ENCODE measurements around a stretch of chr1.

- PRO-cap, result no peak
- RRBS, 2 experiments, result no CpG with 5 or more reads among the region's 14 CpGs
These were observed 1.1 kb upstream of the DHCR24 start for GRCh38 chr1:54887756-54888892.

DNA sequence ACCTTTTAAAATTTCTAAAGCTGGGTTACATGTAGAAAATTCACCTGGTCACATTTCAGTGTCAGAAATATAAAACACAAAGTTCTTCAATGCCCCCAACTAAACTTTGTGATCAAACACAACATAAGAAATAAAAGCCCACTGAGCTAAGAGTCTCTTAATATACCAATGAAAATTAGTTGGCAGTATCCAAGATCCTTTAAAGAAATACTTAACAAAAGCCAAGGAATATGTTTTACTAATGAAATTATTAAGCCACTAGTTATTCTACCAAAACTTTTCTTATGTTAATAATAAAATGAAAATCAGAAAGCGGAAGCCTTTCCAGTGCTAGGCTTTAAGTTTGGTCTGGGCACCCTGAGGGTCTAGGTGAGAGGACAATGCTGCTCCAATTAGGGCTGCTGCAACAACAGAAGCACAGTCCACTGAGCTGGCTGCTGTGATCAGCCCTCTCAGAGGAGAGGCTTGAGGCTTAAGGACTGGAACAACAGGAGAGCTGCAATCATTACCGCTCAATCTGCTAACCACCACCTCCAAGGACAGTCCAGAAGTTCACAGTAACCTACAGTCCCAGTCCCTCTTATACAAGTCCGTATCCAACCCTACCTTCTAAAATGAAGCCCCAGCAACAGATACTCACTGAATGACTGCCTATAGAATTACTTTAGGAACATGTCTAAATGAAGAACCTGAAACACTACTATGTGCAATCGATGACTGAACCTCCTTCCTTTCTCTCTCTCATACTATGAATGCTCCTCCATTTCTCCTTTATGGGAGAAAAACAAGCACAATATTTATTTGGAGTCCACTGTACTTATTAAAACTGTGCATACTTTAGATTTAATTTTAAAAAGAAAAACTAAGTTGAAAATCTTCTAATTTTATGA, 62.2 kb downstream of the USP24 start:
- PRO-cap, result no peak
- RRBS, 2 experiments, result no CpG with 5 or more reads among the region's 4 CpGs

GRCh38 chr1:55214455-55215206, 533 bp downstream of the USP24 start:
- PRO-cap, result no peak
- RRBS, 2 experiments, result 2% methylated on average over 32 of the region's 70 CpGs

GRCh38 chr1:55287900-55288430, 72.8 kb upstream of the USP24 start:
- PRO-cap, result no peak
- RRBS, 2 experiments, result no CpG with 5 or more reads among the region's 14 CpGs

DNA sequence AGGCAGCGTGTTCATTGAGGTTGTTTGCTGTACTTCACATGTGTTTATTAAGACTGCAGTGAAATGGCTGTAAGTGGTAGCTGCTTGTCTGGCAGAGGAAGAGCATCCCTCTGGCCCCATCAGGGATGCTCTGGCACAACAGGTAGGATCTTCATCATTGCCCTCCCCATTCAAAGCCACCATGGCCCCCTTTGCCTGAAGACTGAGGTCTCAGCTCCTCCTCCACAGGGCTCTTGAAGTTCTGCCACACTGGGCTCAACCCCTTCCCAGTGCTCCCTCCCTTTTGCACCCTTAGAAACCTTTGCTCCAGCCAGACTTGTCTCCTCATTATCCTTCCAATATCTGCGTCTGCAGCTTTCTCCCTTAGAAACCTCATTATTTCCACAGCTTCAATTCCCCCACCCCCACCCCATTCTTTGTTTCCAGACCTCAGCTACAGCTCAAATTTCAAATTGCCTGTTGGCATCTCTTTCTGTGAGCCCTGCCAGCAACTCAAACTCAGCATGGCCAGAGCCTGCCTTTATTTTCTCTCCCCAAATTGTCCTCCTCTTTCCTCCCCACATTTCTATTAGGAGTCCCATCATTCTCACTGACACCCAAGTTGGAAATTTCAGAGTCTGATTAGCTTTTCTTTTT, 369.6 kb upstream of the USP24 start:
- PRO-cap, result no peak
- RRBS, 2 experiments, result no CpG with 5 or more reads among the region's 2 CpGs

GRCh38 chr1:56255859-56256007, 323.6 kb downstream of the PLPP3 start:
- PRO-cap, result no peak
- RRBS, 2 experiments, result no CpG with 5 or more reads among the region's 2 CpGs

DNA sequence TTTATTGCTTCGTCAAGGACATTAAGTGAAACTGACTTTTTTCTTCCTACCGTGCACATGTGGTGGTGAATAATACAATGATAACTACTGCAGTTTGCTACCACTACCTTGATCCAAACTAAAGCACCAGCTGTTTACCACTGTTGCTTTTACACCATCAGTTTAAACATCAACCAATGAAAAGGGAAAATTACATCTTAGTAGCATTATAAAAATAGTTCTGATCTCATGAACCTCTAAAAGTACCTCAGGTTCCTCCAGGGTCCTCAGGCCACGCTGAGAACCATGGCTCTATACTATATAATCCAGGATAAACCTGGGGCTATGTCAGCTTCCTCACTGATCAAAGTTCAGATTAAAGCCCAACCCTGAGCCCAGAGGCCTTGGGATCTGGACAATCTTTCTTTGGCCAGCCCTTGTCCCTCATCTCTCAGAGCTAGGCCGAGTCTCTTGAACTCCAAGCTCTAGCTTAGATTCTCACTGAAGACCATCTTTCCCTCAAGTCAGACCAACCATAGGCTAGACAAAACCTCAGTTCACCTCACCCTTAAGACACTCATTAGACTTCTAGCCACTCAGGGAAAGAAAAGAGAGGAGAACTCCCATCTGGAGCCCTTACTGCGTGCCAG, 168.4 kb downstream of the PLPP3 start:
- PRO-cap, result no peak
- RRBS, 2 experiments, result no CpG with 5 or more reads among the region's 5 CpGs

DNA sequence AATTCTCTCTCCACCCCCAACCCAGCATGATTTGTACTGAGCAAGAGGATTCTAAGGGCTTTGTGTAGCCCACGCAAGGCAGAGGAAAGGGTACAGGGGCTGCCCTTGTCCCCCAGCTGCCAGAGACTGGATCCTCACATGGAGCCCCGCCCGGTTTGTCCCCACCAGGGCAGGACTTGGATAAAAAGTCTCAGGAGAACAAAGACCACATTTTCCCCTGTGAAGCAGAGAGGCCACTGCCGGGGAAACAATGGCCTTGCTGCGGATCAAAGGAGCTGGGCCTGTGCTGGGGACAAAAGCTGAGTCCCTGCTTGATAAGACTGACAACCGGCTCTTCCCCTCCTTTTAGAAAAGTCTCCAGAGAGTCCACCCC, 142.5 kb downstream of the PLPP3 start:
- PRO-cap, result no peak
- RRBS, 2 experiments, result 10 to 47% methylated on average over 4 of the region's 6 CpGs

- PRO-cap, result no peak
- RRBS, 2 experiments, result no CpG with 5 or more reads among the region's 2 CpGs
These were observed 127.2 kb downstream of the PLPP3 start for GRCh38 chr1:56452097-56452650.

DNA sequence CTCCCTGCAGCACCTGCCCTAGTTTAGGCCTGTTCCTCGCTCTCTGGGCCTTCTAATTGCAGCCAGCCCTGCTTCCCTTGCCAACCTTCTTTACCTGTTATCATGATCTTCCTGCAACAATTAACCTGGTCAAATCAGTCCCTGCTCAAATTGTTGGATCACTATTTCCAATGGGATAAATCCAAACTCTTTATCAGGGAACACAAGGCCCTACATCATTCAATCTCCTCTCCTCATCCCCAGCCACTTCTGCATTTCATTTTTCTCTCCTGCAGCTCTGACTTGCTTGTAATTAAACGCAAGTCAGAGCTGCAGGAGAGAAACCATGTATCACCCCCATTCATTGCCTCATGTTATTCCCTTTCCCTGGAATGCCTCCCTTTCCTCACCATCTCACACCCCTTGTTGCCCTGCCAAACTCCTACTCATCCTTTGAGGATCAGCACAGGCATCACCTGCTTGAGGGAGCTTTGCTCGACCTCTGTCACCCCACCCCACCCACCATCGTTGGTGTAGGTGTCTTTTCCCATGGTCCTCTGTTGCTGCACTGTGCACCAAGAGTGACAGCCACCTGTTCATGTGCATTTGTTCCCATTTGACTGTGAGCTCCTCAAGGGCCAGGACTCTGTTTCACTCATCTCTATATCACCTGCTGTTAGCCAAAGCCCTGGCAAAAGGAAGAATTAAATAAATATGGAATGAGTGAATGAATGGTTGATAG, 117.3 kb downstream of the PLPP3 start:
- PRO-cap, result no peak
- RRBS, 2 experiments, result no CpG with 5 or more reads among the region's 4 CpGs

- PRO-cap, result no peak
- RRBS, 2 experiments, result no CpG with 5 or more reads among the region's 2 CpGs
These were observed 96.2 kb downstream of the PLPP3 start for GRCh38 chr1:56483101-56483587.

- PRO-cap, result no peak
- RRBS, 2 experiments, result no CpG with 5 or more reads among the region's 13 CpGs
These were observed 55.2 kb downstream of the PLPP3 start for GRCh38 chr1:56524000-56524715.

- PRO-cap, result no peak
- RRBS, 2 experiments, result no CpG with 5 or more reads among the region's 5 CpGs
These were observed 48.7 kb downstream of the PLPP3 start for GRCh38 chr1:56530517-56531283.

GRCh38 chr1:56961240-56961939, 4.4 kb downstream of the C8B start:
- PRO-cap, result no peak
- RRBS, 2 experiments, result no CpG with 5 or more reads among the region's 12 CpGs

DNA sequence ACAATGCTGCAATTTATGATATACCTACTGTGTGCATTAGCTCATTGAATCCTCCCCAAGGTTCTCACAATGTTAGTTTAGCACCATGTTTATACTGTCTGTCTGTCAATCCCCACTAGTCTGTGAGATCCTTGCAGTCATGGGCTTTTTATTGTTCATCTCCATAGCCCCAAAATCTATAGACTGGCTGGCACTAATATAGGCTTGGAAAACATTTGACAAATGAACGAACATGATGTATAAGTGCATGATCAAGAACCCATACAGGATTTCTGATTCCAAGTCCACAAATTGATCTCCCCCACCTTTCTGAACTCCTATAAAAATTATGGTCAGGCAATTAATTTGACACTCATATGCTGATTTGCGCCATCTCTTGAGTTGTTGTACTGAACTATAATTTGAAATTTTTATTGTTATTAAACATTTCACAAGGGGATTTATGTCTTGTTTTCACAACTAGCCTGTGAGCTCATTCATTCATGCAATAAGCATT, 289.9 kb downstream of the OMA1 start:
- PRO-cap, result no peak
- RRBS, 2 experiments, result no CpG with 5 or more reads among the region's 2 CpGs

GRCh38 chr1:58432778-58433095, 113.8 kb downstream of the OMA1 start:
- PRO-cap, result bidirectional peak, plus-strand start at chr1:58432984, minus-strand start at chr1:58432873
- RRBS, 2 experiments, result no CpG with 5 or more reads among the region's 6 CpGs

GRCh38 chr1:58545634-58545776, 1.0 kb downstream of the OMA1 start:
- PRO-cap, result no peak
- RRBS, 2 experiments, result no CpG with 5 or more reads among the region's 2 CpGs

GRCh38 chr1:58584173-58584914, 7.3 kb upstream of the TACSTD2 start:
- PRO-cap, result no peak
- RRBS, 2 experiments, result no CpG with 5 or more reads among the region's 8 CpGs

DNA sequence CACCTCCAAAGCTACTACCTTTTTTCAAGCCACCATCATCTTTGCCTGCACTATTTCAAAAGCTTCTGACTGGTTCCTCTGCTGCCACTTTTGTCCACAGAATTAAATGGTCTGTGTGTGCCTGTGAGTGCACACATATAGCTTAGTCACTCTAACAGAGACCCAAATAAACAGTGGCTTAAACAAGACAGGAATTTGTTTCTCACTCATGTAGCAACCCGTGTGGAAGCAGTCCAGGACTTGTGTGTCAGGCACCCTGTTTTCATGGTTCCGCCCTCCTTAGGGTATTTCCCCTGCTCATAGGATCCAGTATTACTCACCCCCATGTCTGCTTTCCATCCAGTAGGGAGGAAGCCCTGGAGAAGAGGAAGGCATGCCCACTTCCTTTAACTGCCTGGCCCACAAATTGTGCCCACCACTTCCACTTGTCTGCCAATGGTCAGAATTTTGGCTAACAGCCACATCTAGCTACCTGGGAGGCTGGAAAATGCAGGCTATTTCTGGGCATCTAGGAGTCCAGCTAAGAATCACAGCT, 41.2 kb upstream of the TACSTD2 start:
- PRO-cap, result no peak
- RRBS, 2 experiments, result no CpG with 5 or more reads among the region's 2 CpGs

- PRO-cap, result no peak
- RRBS, 2 experiments, result no CpG with 5 or more reads among the region's 3 CpGs
These were observed 24.4 kb downstream of the MYSM1 start for GRCh38 chr1:58675440-58675808.